Mucosa of descending colon (tissue), 1 donor: ENCODE data around the genes CDH23 and PSAP.

- PRO-cap: bidirectional peak, plus-strand start at chr10:70228222, minus-strand start at chr10:70228096
Observed at GRCh38 chr10:70228011-70228525, 5.2 kb downstream of the PPA1 start.

GRCh38 chr10:70232963-70233253 is 321 bp downstream of the PPA1 start:
- PRO-cap: no peak

GRCh38 chr10:70404648-70405123 is 741 bp downstream of the EIF4EBP2 start:
- PRO-cap: unidirectional peak, minus-strand start at chr10:70404758; unidirectional peak, minus-strand start at chr10:70405079

- PRO-cap: no peak
Observed at GRCh38 chr10:70427635-70428227, 13.8 kb downstream of the NODAL start.

DNA sequence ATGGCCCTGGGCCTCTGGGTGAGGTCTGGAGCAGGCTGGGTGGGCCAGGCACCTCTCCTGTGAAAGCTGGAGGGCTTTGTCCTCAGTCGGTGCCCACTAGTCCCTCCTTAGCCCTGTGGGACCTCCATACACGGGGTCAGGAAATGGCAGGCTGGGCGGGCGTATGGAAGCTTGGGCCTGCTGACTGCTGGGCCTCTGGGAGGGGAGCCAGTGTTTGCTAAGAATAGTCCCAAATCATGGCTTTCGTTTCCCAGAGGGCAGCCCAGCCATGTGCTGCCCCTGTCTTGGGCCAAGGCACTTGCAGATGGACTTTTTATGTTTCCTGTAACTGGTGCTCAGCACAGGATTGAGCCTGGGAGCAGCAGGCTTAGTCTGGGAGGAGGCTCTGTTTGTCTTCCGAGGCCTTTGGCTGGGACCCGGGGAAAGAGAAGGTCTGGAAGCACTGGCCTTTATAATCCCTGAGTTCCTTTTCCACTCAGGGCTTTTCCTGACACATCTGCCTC is 3.6 kb downstream of the PALD1 start:
- PRO-cap: no peak

DNA sequence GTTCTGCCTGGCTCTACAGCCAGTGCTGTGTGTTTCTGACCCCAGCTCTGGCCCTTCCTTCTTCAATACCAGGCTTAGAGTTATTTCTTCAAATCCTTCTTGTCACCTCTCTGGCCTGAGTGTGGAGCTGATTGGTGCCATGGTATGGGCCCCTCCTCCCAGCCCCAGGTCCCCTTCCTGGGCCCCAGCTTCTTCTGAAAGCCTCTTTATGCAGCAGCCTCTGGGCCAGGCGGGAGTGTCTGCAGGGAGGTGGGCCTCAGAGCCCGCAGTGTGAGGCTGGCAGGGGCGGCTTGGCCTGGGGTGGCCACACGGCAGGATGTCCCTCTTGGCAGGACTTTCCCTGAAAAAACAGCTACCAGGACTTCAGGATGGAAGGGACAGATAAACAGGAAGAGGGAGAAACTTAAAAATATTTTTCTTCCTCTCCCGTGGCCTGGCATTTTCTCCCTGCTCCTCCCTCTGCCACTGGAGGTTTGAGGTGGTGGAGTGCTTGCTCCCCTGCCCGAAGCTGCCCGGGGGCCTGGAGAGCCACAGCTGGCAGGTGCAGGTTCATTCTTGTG is 20.7 kb downstream of the PALD1 start:
- PRO-cap: no peak

GRCh38 chr10:70576000-70576769 is 26.4 kb downstream of the PRF1 start:
- PRO-cap: no peak

DNA sequence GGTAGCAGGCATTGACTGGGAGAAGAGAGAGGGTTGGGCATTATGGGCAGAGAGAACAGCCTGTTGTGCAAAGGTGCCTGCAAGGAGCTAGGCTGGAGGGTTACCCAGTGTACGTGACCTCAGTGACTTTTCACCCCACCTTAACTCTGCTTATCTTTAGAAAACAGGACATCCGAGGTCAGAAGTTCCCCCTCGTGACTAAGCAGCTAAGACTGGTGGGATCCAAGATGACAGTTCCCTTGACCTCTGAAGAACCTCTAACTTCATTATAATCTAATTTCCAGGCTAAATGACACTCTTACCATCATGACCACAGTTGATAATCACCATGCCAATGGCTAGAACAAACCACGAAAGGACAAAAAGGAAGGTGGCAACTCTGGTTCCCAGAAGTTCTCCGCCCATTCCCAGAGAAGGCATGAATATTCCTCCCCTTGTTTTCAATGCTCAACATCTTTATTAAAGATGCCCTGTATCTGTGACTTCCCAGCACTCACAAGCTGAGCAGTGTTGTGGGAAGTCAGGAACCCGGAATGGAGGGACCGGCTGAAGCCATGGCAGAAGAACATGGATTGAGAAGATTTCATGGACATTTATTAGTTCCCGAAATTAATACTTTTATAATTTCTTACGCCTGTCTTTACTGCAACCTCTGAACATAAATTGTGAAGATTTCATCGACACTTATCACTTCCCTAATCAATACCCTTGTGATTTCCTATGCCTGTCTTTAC is 4.9 kb upstream of the ADAMTS14 start:
- PRO-cap: no peak

GRCh38 chr10:71068677-71069210 is 143.6 kb upstream of the UNC5B start:
- PRO-cap: no peak

DNA sequence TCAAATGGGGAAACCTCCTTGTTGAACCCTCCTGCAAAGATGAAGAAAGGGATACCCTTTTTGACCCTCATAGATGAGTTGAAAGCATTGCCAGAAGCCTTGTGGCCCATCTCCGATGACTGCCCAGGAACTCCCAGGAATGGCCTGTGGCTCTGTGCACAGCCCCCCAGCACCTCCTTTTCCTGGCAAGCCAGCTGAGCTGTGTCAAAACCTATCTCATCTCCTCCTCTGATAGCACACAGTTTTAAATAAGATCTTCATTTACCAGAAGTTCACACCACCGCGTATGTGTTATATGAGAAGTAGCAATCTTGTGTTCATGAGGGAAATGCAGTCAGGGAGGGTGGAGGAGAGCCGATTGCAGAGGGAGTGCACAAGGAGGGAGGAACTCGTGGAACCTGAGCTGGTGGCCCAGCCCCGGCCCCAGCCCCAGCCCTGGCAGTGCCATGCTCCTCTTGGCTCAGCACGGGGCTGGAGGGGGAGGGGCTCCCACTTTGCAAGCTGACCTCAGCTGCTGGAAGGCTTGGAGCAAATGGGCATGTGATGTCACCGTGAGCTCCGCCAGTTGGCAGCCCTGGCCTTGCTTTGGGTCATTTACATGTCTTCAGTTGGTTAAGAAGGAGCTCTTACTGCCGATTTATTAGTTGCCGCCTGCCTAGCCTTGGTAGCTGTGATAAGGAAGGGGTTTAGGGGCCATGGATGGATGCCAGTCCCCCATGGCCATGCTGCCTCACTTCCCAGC is 19.8 kb downstream of the UNC5B start:
- PRO-cap: no peak

GRCh38 chr10:71234804-71235336 is 22.5 kb downstream of the UNC5B start:
- PRO-cap: no peak

DNA sequence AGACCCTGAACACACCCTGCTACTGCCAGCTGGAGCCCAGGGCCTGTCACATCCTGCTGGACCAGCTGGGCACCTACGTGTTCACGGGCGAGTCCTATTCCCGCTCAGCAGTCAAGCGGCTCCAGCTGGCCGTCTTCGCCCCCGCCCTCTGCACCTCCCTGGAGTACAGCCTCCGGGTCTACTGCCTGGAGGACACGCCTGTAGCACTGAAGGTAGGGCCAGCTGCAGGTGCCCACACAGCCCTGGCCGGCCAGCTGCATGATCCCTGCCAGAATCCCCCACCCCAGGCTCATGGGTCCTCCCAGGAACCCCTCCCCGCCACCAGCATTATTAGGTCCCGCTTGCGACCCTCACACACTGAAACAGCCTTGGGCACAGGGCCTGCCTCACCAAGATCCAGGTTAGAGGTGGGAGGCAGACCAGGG is 25.3 kb upstream of the SLC29A3 start:
- PRO-cap: unidirectional peak, plus-strand start at position 209 of the sequence

DNA sequence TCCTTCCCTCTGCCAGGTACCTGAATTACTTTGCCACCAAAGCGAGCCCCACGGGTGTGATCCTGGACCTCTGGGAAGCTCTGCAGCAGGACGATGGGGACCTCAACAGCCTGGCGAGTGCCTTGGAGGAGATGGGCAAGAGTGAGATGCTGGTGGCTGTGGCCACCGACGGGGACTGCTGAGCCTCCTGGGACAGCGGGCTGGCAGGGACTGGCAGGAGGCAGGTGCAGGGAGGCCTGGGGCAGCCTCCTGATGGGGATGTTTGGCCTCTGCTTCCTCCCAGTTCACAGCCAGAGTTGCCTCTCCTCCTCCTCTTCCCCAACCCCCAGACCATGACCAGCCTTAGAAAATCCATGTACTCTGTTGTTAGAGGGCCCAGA is 20.0 kb upstream of the SLC29A3 start:
- PRO-cap: no peak

- PRO-cap: no peak
Observed at GRCh38 chr10:71323505-71323971, 4.5 kb downstream of the SLC29A3 start.

DNA sequence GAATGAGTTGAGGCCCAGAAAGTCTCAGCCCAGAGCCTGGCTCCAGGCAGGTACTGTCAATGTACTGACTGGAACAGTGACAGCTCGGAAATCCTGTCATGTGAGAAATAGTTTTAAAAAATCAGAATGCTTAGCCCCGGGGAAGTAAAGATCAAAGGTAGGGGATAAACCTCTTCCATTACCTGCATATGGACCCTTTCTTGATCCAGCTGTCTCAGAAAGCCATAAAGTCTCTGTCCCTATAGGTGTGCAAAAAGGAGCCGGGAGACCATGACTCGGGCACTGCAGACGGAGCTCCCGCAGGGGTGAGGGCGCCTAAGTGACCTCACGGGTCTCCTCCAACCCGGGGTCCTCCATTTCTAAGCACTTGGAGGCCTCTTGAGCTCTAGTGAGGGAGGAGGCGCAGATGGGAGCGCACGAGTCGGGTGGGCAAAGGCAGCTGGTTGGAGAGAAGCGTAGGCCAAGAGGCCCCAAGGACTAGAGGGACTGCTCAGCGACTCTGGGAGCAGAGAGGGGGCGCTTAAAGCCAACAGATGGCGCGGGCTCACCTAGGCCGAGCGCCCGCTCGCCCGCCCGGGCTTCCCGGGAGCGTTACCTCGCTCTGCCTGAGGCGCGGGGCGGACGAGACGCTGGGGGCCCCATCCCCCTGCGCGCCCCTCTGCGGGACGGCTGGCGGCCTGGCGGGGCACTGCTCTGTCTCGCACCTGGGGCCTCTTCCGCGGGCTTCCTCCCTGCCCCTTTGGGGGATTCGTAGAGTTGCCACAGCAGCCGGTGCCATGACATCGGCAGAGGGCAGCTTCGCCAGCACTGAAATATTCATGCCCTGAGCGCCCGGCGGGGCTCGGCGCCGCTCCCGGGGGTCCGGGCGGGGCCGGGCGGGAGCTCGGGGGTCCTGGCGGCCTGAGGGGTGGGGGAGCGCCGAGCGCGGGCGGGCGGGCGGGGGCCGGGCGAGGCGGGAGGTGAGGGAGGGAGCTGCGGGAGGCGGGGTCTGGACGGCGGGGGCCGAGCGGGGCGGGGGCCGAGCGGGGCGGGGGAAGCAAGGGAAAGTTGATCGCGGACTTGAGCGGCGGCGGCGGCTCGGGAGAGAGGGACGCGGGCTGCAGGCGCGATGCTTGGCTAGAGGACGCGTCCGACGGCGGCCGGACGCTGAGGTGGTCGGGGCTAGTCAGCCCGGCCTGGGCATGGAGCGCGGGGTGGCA is at the start of gene CDH23:
Gene CDH23, plus strand, starts transcription at position 1,050 of the 1,199 bp plus-strand sequence.
- PRO-cap: no peak

DNA sequence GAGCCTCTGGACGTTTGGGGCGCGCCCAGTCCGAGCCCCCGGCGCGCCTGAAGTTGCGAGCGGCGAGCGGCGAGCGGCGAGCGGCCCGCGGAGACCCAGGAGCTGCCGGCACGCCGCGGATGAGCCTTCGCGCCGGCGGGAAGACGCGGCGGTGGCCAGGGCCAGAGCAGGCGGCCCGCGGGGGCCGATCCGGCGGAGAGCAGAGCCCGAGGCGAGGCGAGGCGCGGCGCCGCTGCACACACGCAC is 273 bp downstream of the CDH23 start:
- PRO-cap: no peak

DNA sequence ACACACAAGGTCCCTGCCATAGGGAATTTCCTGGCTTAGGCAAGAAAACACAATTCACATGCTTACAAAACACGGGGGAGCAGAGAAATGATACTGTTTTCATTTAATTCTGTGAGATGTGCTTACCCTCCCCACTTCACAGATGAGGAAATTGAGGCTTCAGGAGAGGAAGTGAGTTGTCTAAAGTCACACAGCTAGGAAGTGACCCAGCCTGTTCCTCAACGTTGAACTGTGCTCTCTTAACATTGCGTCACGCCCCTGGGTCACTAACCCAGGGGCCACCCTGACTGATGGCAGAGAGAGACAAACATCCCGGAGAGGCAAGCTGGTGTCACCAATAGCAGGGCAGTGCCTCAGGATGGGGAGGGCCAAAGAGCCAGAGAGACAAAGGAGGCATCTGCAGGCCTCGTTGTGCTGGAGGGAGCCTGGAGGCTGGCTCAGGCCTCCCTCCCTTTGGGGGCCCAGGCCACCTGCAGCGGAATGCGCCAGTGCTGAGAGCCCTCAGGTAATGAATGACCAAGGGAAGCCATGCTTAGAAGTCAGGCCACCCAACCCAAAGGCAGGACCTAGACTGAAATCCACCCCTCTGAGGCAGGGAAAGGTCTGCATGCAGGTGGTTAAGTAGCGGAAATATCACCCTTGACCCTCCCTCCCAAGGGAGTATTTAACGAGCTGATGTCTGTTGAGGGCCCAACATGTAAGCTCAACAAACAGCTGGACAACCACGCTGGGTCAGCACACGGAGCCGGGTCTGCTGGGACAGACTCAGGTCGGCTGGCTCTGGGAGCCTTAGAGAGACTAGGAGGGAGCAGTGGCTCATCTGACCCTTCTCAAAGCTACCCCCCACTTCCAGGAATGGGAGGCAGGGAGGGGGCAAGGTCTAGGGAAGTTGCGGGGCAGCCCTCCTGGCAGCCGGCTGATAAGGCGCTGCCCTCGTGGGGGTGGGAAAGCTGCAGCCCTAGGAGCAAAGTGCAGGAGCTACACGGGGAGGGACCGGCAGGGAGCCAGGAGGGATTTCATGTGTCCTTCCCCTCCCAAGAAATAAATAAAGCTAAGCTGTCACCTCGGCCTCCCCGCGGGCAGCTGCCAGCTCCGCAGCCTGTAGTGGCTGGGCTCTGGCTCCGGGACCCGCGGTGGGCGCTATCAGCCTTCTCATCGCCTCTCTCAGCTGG is 81.2 kb downstream of the C10orf105 start:
- PRO-cap: bidirectional peak, plus-strand start at position 379 of the sequence, minus-strand start at position 203 of the sequence; bidirectional peak, plus-strand start at position 1,076 of the sequence, minus-strand start at position 921 of the sequence

DNA sequence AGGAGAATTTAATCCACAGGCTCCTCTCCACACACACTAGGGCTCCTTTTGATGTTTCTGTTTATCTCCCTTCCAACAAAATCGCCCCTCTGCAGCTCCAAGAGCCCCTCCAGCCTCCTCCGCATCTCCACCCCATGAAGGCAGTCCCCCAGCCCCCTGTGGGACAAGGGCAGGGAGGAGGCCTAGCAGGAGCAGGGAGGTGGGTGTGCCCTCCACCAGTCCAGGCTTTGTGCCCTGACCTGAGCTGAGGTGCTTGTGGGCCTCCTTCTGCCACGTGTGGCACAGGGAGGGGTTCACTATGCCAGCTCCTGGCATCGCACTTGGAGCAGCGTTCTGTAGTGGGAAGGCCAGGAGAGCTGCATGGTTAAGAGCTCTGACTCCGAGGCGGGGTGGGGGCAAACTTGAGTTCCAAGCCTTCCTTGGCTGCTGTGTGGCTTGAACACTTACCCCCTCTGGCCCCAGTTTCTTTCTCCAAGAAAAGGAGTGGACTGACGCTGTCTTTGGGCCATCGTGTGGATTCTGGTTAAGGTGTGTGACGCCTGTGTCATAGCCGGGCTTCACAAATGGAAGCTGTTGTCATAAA is 80.3 kb downstream of the C10orf105 start:
- PRO-cap: bidirectional peak, plus-strand start at position 331 of the sequence, minus-strand start at position 229 of the sequence

DNA sequence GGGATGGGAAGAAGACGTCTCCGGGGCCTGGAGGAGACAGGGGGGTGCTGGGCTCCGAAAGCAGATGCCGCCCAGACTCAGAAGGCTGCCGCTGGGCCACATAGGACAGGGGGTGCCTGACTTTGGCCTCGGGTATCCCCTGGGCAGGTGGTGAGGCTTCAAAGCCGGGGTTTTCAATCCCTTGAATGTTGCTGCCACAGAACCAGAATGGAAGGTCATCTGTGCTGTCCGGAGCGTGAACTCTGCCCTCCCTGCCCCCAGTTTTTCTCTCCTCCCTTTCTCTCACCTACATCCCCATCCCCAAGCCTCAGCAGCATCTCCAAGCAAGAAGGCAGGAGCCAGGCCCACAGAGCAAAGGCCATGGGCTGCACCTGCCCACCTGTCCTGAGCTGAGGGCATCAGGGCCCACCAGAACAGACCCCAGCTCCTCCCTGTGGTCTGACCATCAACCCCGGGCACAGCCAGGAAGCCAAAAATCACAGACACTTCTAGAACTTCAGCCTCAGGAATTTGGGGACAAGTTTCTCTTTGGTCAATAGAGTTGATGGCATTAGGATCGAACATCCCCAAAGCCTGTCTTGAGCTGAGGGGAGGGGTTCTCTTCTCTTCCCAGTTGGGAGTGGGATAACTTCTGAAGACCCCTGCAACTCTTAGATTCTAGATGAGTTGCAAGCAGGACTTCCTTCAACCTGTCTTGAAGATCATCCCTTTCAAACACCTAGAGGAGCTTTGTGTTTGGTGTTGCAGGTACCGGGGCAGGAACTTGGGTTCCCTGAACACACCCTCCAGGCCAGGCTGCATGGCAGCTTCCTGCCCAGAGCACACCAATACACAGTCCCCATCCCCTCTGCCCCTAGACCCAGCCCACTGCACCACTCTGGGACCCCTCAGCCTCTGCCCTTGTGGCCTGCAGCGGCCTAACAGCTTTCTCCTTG is 21.4 kb downstream of the VSIR start:
- PRO-cap: unidirectional peak, minus-strand start at position 716 of the sequence

DNA sequence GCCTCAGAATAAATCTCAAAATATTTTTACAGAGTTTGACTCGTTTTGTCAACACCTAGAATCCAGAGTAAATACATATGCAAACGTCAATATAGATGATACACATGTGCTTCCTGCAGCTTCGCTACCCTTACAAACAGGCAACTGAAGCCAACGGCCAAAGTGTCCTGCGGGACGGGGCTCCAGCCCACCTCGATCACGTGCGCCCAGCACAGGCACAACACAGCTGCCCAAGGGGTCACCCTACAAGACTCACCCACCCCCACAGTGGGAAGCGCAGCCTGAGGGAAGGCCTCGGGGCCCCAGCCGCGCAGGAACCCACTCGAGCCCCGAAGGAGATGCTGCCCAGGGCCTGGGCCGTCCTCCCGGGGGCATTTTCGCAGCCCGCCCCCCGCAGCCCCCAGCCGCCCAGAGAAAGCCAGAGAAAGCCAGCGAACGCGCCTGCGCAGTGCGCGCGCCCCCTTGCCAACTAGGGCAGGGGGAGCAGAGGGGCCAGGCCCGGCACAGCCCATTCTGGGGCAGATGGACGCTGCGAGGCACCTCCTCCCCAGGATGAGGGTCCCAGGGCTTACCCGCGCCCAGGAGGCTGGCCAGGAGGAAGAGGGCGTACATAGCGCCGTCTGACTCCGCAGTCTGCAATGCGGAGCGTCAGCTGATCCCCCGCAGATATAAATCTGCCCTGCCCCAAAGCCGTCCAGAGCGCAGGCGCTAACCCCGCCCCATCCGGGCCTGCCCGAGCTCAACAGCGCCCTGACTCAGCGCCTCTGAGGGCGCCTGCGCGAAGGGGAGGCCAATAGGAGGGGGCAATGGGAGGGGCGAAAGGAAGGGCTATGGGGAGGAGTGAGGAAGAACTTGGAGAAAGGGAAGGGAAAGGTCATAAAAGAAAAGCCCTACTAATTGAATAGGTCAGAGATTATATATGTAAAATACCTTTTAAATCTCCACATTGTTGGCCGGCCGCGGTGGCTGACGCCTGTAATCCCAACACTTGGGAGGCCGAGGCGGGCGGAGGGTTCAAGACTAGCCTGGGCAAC is at the start of gene PSAP:
Gene PSAP, minus strand, starts transcription at position 642 of the 1,034 bp plus-strand sequence.
- PRO-cap: bidirectional peak, plus-strand start at position 856 of the sequence, minus-strand start at position 640 of the sequence